Cardiac fibroblast (primary cell): ENCODE measurements around a stretch of chr5.

- RRBS = no CpG with 5 or more reads among the region's 12 CpGs
Observed at GRCh38 chr5:2538195-2538775, 213.2 kb downstream of the IRX2 start.

DNA sequence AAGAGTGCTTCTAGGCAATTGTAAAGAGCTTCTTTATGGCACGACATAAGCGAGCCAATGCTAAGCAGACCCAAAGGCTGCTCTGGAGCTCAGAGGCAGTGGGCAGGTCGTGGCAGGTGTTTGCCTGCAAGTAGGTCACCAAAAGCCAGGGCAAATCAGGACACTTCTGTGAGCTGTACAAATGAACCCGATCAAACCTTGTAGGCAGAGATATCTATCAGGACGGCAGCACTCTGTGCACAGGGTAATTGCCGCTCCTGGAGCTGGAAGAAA is 75.9 kb downstream of the IRX2 start:
- RRBS = no CpG with 5 or more reads among the region's 6 CpGs

GRCh38 chr5:2695396-2696063 is 55.9 kb downstream of the IRX2 start:
- RRBS = no CpG with 5 or more reads among the region's 5 CpGs

GRCh38 chr5:2751137-2751581 is 318 bp downstream of the IRX2 start:
- RRBS = 2% methylated on average over 30 of the region's 81 CpGs

GRCh38 chr5:3590818-3591125 is 4.9 kb upstream of the IRX1 start:
- RRBS = no CpG with 5 or more reads among the region's 14 CpGs

- RRBS = no CpG with 5 or more reads among the region's 4 CpGs
Observed at GRCh38 chr5:4117676-4117974, 522.0 kb downstream of the IRX1 start.

- RRBS = 40% methylated on average over 1 of the region's 13 CpGs
Observed at GRCh38 chr5:4196685-4197230, 601.1 kb downstream of the IRX1 start.

- RRBS = no CpG with 5 or more reads among the region's 8 CpGs
Observed at GRCh38 chr5:4901615-4901858, 238.6 kb upstream of the ADAMTS16 start.

DNA sequence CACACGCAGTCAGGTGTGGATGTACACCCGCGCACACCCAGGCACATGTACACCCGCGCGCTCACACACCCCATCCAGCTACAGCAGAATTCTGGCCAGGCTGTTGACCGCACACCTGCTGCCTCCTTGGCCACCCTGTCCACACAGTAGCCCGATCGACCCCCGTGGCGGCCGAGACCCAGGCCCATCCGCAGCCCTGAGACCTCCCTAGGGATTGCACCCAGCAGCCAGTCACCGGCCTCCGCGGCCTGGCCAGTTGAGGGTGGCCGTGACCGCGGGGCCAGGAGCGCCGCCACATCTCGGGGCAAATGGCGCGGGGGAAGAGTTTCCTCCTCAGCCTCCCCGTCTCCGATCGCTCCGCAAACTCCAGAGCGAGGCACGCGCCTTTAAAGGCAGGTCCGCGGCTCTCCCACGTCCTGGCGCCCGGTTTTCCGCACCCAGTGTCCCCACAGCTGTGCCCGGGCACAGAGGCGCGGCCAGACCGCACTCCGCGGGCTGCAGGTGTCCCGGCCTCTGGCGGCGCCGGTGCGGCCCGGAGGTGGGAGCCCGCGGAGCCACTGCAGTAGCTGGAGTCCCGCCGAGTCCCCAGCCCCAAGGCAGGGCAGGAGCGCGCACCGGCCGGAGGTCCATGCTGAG is 671 bp upstream of the ADAMTS16 start:
- RRBS = 1% methylated on average over 13 of the region's 57 CpGs

GRCh38 chr5:5463874-5464273 is 41.4 kb downstream of the ICE1 start:
- RRBS = no CpG with 5 or more reads among the region's 8 CpGs

- RRBS = no CpG with 5 or more reads among the region's 5 CpGs
Observed at GRCh38 chr5:5481276-5481776, 58.8 kb downstream of the ICE1 start.

DNA sequence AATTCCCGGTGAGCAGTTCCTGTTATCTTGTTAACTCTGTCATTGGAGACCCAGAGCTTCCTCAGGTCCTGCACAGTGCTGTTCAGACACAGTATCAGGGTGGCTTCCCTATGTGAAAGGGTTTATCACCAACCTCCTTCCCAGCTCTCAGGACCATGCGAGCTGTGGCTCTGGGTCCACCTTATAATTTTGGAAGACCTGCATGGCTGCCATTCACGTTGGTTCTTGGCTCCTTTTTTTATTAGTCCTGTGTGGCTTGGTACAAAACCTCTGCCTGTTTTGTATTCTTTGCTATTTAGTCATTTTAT is 211.8 kb downstream of the ICE1 start:
- RRBS = no CpG with 5 or more reads among the region's 3 CpGs

DNA sequence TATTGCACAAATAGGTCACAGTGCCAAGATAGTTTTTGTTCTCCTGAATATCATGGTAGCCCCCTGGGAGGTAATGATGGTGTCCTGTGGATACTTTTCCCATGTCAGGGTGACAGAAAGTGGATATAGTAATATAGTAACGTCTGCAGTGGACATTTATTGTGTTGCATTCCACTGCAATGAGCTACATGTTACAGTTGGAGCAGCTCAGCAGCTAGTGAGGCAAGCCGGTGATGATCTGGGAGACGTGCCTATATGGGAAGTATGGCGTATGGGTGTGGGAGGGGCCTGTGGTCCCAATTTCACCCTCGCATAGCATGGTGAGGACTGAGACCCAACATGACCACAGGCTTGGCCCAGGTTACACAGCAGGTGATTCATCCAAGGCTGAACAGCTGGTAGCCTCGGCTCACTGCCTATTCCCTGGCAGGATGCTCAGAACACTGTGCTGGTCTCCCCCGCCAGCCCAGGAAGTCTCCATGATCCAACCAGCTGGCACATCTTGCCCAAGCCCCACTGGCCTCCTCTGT is 81.6 kb downstream of the NSUN2 start:
- RRBS = no CpG with 5 or more reads among the region's 7 CpGs

- RRBS = 79% methylated on average over 4 of the region's 13 CpGs
Observed at GRCh38 chr5:6599919-6600334, 32.9 kb downstream of the NSUN2 start.

DNA sequence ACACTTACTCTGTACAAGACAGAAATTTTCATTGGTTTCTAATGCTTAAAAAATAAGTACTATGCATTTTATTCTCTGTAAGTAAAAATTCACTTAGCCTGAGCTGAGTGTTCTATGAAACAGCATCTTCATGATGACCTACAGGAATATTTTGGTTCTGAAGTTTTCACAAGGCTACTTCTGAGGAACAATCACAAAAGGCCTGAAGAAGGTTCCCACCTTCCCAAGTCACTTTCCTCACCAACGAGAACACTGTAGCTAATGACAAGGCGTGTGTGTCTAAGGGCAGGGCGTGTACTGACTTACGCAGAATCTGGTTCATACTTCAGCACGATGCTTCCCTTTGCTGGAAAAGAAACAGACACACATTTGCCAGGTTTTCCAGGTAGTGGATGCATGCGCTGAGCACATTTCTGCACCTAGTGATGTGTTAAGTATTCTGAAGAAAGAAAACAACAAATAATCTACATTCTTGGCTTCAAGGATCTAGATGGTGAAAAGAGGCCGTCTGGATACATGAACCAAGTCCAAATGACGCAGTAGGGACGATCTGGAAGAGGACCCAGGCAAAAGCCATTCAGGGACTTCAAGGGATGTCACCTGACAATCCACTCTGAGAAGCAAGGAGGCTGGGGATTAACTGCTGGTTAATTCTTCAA is 30.6 kb downstream of the NSUN2 start:
- RRBS = no CpG with 5 or more reads among the region's 9 CpGs

DNA sequence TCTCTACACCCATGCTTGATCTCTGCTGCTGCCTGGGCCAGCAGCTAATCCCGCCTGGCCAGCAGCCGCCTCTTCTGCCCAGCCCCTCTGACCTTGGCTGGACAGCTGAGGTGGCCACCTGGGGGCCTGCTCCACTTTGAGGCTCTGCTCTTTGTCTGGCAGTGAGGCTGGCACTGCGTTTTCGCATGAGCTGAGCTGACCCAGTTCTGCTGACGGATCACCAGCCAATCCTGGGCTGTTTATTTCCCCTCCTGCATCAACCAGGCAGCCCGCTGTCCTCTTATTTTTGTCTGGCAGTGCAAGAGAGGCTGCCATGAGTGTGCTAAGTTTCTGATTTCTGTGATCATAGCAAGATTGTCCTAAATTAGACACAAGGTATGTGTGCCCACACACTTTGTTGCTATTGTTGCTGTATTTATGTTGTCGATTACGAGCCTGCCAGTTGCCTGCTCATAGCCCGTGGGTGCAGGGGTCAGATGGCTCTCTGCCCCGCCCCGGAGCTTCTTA is 155.1 kb downstream of the TENT4A start:
- RRBS = no CpG with 5 or more reads among the region's 11 CpGs

DNA sequence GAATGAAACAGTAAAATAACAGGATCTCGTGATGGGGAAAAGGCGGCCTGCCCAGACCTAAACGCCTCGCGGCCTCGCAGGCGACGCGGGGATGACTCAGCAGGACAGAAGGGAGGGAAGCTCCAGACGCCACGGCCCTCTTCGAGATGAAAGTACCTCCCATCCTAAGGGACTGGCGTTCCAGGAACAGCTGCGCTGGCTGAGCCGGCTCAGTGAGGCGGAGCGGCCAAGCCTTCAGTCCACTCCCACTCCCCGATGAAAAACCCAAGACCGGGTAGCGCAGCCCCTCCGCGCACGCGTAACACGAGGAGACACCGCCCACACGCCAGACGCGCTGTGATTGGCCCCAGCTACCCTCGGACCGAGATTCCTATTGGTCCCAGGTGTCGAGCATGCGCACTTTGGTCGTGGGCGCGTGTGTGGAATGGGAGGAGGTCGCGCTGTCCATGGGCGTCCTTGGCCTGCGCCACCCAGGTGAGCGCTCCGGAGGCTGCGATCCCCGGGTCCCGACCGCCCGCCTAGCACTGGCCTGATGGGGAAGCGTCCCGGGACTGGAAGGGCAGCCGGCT is 588.4 kb downstream of the MTRR start:
- RRBS = 19% methylated on average over 11 of the region's 50 CpGs

- RRBS = no CpG with 5 or more reads among the region's 8 CpGs
Observed at GRCh38 chr5:9037829-9038654, 507.8 kb downstream of the SEMA5A start.

GRCh38 chr5:9456391-9456911 is 89.4 kb downstream of the SEMA5A start:
- RRBS = no CpG with 5 or more reads among the region's 1 CpG

DNA sequence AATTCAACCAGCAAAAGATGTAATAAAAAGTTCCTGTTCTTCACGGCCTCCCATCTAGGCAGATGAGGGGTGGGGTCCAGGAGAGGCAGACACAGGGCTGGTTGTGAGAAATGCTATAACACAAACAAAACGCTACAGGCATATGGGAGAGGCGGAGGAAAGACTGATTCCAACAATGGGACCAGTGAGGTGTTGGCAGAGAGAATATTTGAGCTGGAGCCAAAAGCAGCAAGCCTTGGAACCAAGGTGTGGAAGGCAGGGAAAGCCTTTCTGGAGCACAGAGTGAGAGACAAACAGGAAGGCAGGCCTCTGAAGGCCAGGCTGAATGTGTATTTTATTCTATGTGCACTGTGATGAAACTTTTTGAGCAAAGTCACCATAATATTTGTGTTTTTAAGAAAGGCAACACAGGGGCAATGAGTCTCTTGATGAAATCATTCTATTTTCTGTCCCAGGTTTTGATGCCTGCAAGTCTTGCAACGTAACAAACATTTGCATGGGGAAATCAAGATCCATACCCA is 2.9 kb downstream of the ATPSCKMT start:
- RRBS = no CpG with 5 or more reads among the region's 4 CpGs